ENCODE data around the gene ADAT2.

DNA sequence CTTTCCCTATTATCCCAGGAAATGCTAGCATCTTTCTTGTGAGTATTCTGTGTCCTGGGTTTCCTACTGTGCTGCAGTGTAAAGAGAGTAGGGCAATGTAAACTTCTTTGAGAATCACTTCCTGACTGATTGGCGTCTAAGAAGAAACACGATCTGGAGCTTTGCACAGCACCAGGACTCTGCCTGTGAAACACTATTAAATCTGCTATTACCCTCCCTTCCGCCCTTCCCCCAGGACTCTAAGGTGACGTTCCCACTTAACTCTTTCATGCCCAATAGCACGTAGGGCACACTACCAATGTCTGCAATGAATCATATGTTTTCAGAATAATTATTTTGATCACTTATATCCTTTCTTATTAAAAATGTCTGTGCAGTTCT, 607.3 kb upstream of the CITED2 start:
- PRO-cap, result no peak
- RRBS, 2 experiments, result no CpG with 5 or more reads among the region's 5 CpGs

DNA sequence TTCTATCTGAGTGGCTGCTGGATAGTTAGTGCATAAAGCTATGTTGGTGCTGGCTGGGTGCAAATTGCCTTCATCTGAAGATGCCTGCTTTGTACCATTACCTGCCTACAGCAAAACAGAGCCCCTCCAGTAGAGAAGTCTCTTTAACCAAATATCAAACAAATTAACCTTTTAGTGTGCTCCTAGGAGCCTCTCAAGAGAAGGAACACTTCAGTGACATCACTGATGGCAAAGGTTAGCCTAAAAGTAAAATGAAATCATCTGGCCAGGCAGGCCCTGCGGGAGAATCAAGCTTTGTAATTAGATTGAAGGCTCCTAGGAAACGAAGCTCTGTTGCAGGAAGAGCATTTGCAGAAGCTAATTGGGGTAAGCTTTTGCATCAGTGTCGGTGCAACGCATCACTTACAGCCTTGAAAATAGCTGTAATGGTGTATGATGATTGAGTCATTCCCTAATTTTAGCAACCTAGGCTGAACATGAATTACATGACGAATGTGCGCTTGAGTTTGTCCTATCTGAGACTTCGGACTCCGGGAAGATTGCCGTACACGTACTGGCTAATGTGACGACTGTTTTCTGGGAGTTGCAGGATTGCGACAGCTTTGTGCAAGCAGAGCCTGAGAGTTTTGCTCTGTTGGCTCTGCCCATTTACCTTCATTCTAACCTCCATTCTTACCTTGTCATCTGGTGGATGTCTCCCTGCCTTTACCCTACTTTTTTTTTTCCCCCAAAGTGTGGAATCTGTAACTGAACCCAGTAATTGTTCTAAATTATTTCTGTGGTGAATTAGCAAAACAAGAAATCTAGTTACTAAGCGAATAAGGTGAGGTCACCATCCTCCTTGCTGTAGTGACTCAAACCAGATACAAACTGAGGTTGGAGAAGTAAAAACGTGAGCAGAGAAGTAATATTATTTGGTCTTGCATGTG, 675.8 kb upstream of the CITED2 start:
- PRO-cap, result no peak
- RRBS, 2 experiments, result no CpG with 5 or more reads among the region's 14 CpGs

DNA sequence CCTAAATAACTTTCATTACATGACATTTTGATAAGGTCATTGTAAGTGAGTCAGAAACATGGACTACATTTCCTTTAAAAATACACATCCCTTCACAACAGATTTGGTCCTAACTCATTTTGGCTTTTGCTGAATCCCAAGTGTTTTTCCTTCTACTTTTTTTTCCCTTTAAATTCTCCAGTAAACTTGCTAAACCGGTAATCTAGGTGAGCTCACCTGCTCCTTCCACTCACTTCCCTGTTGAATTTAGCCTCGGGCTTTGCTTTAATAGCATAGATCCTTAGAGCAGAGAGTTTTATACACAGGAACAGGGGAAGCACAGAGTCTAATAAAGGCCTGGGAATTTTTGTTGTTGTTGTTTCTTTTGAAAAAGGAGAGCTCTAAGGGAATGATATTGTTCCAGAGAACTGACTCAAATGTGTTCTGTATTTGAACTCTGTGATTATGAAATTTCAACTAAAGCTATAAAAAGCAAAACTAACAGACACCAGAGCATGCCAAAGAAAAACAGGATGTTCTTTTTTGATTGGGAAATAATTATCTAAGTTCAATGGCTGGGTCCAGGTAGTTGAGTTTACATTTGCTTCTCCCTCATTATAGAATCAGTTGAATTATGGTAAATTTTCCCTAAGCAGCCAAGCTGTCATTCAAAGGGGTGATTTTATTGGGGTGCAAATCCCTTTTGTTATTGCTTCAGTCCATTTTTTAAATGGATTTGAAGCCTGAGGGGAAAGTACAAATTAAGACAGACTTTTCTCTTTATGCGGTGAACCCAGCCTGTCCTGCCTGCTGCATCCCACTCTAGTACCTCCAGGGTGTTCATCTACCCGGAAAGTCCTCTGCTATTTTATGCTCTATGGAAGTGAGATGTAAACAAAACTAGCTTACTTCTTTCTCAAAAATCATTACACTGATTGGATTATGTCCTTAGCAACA, 1088.5 kb upstream of the CITED2 start:
- PRO-cap, result no peak
- RRBS, 2 experiments, result no CpG with 5 or more reads among the region's 4 CpGs

DNA sequence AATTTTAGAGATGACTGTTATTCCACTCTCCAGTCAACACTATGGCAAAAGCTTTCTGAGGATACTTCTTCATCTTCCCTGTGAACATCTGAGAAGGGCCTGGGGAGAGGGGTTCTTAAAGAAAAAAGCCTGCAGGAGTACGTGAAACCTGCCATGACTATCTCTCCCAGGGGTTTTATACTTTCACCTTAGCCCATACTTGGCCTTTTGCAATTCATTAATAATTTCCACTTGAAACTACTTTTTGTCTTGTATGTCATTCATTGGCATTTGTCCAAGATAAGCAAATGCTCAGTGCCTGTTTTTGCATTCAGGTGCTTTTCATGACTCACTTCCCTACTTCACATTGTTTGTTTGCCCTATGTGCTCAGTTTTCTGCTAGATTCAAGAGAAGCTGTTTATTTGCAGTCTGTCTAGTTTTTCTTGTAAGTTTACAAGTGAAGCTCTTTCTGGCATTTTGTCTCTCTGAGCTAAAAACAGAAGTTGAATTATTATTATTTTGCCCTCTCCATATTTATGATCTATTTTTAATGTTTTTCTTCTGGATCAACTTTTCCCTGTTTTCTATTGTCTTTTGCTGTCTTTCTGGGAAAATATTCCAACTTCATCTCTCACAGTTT, 580.2 kb upstream of the GJE1 start:
- PRO-cap, result no peak
- RRBS, 2 experiments, result no CpG with 5 or more reads among the region's 1 CpG

DNA sequence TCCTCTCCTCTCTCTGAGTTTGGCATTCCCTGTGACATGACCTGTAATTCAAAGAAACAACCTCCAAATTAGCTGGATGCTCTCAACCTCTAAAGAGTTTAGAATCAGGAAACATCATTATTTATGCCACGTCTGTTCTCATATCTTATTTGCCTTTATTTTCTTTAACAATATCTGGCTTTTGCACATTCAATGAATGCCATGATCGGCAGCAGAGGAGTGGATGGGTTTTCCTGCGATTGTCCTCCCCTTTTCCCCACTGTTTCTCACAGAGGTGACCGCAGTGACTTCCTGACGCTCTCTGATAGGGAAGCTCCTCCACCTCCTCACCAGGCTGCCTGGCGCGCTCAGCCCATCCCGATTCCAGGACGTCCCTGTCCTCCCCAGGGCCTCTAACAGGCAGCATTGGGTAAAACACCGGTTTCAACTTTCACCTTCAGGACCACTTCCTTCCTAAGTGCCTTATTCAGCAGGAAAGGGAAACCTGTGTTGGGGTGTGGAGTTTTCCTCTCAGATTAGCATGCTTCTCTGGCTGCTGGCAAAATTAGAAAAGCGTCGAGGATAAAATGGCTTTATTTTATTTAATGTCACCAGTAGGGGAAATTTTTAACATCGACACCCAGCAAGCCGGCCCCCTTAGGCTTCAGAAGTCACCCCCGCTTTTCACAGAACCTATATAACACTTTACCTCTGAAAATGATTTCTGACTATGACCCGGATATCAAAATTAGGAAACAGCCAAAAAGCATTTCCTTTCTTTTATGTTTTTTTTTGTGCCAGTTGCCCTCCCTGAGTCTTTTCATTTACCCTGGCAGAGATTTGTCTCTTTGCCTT, 570.5 kb upstream of the GJE1 start:
- PRO-cap, result no peak
- RRBS, 2 experiments, result 6 to 29% methylated on average over 1 to 3 of the region's 16 CpGs

DNA sequence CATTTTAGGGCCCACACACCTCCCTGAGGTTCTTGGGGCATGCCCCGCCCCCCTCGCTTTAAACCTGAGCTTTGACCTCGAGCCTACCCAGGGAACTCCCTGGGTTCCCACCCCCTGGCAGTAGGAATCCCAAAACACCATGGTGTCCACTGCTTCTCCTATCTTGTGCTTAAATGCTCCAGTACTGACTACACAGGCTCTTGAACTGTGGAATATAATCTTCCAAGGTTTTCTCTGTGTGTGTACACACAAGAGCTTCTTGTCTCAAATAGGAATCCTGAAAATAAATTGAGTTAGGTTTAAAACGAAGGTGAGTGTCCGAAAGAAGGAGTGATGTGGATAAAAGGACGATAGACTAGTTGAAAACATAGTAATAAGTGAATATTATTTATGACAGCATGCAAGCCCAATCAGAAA, 386 bp downstream of the VTA1 start:
- PRO-cap, result no peak
- RRBS, 2 experiments, result no CpG with 5 or more reads among the region's 6 CpGs

- PRO-cap, result no peak
- RRBS, 2 experiments, result no CpG with 5 or more reads among the region's 3 CpGs
These were observed 42.4 kb upstream of the ADGRG6 start for GRCh38 chr6:142259213-142259979.

DNA sequence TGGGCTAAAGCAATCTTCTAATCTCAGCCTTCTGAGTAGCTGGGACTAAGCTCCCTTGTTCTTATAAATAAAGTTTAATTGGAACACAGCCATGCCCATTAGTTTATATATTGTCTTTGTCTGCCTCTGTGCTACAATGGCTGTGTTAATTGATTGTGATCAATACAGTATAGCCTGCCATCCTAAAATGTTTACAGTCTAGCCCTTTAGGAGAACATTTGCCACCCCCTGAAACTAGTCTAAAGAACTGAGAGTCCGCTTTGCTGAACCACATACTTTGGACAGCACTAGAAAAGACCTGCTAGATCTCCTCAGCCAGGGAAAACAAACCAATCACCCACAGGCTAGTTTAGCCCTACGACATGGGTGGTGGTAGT, 72.1 kb downstream of the ADGRG6 start:
- PRO-cap, result no peak
- RRBS, 2 experiments, result no CpG with 5 or more reads among the region's 2 CpGs

GRCh38 chr6:142537775-142538488, 236.1 kb downstream of the ADGRG6 start:
- PRO-cap, result no peak
- RRBS, 2 experiments, result no CpG with 5 or more reads among the region's 10 CpGs

- PRO-cap, result no peak
- RRBS, 2 experiments, result no CpG with 5 or more reads among the region's 13 CpGs
These were observed 102.4 kb downstream of the HIVEP2 start for GRCh38 chr6:142842334-142843289.

- PRO-cap, result no peak
- RRBS, 2 experiments, result no CpG with 5 or more reads among the region's 3 CpGs
These were observed 77.6 kb downstream of the HIVEP2 start for GRCh38 chr6:142867397-142867791.

GRCh38 chr6:142871858-142872441, 73.0 kb downstream of the HIVEP2 start:
- PRO-cap, result no peak
- RRBS, 2 experiments, result no CpG with 5 or more reads among the region's 6 CpGs

GRCh38 chr6:142912248-142912977, 32.6 kb downstream of the HIVEP2 start:
- PRO-cap, result no peak
- RRBS, 2 experiments, result no CpG with 5 or more reads among the region's 15 CpGs

- PRO-cap, result no peak
- RRBS, 2 experiments, result no CpG with 5 or more reads among the region's 5 CpGs
These were observed 22.9 kb downstream of the HIVEP2 start for GRCh38 chr6:142921981-142922536.

DNA sequence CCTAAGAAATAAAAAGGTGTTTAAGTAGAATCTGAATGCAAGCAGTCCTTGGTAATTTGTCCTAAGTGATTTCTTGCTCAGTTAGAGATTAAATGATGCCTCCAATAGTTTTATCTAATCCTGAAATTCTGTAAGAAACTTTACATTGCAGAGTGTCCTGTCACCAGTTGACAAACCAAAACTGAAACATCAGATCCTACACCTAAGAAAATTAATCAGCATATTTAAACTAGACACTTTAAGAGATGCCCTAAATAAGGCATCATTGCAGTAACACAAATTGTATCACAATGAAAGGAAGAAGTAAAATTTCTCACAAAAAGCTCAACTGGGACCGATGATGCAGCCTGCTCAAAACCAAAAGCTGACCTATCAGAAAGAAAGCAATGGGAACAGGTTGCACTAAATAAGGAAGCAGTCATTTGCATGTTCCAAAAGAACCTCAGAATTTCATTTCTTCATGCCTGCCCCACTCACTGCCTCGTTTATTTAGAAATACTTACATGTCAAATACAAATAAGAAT, 12.2 kb downstream of the HIVEP2 start:
- PRO-cap, result no peak
- RRBS, 2 experiments, result no CpG with 5 or more reads among the region's 2 CpGs

- PRO-cap, result no peak
- RRBS, 2 experiments, result no CpG with 5 or more reads among the region's 2 CpGs
These were observed 6.2 kb upstream of the AIG1 start for GRCh38 chr6:143054550-143054887.

GRCh38 chr6:143059609-143060101, 1.0 kb upstream of the AIG1 start:
- PRO-cap, result no peak
- RRBS, 2 experiments, result no CpG with 5 or more reads among the region's 2 CpGs

- PRO-cap, result no peak
- RRBS, 2 experiments, result no CpG with 5 or more reads among the region's 1 CpG
These were observed 1.1 kb downstream of the AIG1 start for GRCh38 chr6:143061804-143062126.

- PRO-cap, result no peak
- RRBS, 2 experiments, result no CpG with 5 or more reads among the region's 7 CpGs
These were observed 105.3 kb downstream of the AIG1 start for GRCh38 chr6:143165649-143166691.

DNA sequence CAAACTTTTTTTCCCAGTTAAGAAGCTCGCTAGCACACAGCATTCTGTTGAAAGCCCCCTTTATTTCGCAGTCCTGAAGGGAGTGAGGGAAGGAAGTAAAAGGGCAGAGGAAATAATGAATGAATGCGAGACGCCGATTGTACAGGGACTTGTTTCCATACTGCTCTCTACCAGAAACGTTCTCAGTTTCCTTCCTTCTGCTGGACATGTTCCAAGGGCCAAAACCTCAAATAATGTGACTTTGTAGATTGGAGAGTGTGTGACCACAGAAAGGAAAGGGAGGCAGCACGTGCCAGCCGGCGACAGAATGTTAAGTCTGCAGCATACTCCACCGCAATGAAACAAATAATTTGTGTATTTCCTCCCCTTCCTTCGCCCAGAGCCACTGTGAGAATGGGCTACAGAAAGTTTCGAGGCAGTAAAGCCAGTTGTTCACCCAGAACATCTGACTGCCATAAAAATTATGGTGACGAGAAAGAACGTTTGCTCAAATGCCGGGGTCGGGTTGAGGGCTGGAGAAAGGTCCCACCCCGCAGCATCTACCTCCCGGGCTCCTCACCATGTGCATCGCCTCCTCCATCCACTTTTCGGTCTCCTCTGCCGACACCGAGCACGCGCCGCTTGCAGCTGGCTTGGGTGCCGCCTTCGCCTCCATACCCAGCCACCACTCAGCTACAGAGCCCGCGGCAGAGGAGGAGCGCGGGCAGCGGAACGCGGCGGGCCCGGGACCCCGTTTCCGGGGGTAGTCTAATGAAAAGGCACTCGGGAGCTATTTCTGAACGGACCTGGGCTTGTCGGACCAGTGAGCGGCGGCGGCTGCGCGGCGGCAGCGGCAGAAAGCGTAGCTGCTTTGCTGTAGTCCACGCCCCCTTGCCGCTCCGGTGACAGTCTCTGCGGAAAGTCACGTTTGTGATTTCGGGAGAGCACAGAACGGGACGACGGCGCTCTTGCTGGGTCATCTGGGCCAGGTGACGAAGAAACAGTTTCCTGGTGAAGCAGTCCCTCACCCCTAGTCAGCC, at the start of gene ADAT2:
Gene ADAT2 (minus strand): TSS at position 692 of the 1,019 bp plus-strand sequence.
- PRO-cap, result bidirectional peak, plus-strand start at position 802 of the sequence, minus-strand start at position 668 of the sequence
- RRBS, 2 experiments, result 3% methylated on average over 4 of the region's 60 CpGs